ENCODE data around the genes TREM2, NCR2 and PGC.

GRCh38 chr6:41071767-41072180, 382 bp downstream of the OARD1 start:
- PRO-cap = bidirectional peak, plus-strand start at chr6:41071962, minus-strand start at chr6:41071885
- RAMPAGE, long total RNA, 4 experiments = start-site peak on the minus strand in 2 of 4 experiments, at chr6:41071722-41072083 at its widest, 12 to 23 reads per replicate

GRCh38 chr6:41083816-41084399, 11.1 kb downstream of the NFYA start:
- PRO-cap = no peak
- RAMPAGE, long total RNA, 4 experiments = no peak in any of the 4 experiments

- PRO-cap = no peak
- RAMPAGE, long total RNA, 4 experiments = no peak in any of the 4 experiments
These were observed at the start of gene TREM2 for GRCh38 chr6:41162833-41163437. TREM2 (minus strand) TSS chr6:41163116.

DNA sequence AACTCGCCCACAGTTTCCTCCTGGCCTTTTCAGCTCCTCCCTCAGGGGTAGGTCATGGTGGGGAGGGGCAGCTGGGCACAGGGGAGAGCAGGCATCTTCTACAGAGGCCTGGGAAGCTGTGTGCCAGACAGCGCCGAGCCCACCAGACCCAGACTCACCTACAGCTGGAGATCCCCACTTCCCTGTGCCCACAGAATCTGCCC, at the start of gene NCR2:
NCR2 (plus strand) TSS at position 90 of the 203 bp plus-strand sequence.
- PRO-cap = no peak
- RAMPAGE, long total RNA, 4 experiments = no peak in any of the 4 experiments

- PRO-cap = no peak
- RAMPAGE, long total RNA, 4 experiments = no peak in any of the 4 experiments
These were observed 76.4 kb upstream of the FOXP4 start for GRCh38 chr6:41469663-41470337.

DNA sequence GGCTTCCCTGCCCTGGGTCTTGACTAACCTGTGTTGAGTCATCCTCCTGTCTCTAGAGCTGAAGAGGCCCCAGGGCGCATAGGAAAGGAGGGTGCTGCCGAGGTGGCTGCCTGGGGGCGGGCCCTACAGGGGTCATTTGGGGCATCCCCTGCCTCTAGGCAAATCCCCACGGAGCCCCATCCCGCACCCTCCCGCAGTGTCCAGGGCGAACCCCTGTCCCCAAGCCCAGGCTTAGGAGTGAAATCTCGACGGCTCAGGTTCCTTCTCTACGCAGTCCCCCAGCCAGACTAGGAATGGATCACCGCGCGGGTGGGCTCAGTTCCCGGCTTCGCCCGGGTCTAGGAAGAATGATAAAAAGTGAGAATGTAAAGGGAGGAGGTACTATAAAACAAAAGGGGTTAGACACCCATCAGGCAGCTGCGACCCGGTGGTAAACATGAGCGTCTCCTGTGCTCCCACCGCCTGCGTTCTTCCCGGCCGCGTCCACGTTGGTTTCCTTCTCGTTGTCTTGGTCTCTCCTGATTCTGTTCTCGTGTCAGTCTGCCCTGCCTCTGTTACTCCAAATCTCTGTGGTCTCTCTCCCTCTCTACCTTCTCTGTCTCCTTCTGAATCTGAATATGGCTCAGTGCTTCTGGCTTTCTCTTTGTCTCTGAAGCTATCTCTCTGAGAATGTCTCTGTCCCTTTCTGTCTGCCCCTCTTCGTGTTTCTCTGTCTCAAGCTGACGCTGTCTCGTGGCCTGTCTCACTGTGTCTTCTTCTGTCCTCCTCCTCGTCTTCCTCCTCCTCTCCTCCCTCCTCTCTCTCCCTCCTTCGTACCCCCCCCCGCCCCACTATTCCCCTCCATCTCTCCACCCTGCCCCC, 41.7 kb upstream of the FOXP4 start:
- PRO-cap = no peak
- RAMPAGE, long total RNA, 4 experiments = no peak in any of the 4 experiments

- PRO-cap = no peak
- RAMPAGE, long total RNA, 4 experiments = no peak in any of the 4 experiments
These were observed 14.4 kb upstream of the FOXP4 start for GRCh38 chr6:41531669-41532199.

DNA sequence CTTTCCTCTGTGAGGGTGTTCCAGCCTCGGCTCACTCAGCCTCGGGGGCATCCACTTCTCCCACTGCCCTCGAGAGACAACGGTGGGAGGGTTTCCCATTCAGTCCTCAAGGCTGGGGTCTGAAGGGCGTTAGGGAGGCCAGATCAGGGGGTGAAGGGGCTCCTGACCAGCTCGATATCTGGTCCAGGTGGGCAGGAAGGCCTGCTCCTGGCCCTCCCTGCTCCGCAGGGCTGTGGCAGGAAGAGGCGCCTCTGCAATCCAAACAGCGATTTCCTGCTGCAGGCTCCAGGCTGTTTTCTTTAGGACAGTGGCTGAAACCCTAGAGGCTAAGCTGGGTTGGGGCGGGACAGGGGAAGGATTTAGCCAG, 17.5 kb downstream of the MDFI start:
- PRO-cap = no peak
- RAMPAGE, long total RNA, 4 experiments = no peak in any of the 4 experiments

GRCh38 chr6:41698005-41698724, 37.2 kb downstream of the TFEB start:
- PRO-cap = no peak
- RAMPAGE, long total RNA, 4 experiments = no peak in any of the 4 experiments

- PRO-cap = no peak
- RAMPAGE, long total RNA, 4 experiments = no peak in any of the 4 experiments
These were observed at the start of gene PGC for GRCh38 chr6:41746864-41747757. PGC (minus strand) TSS chr6:41747397.

- PRO-cap = no peak
- RAMPAGE, long total RNA, 4 experiments = no peak in any of the 4 experiments
These were observed 11.2 kb upstream of the PGC start for GRCh38 chr6:41758322-41758775.

DNA sequence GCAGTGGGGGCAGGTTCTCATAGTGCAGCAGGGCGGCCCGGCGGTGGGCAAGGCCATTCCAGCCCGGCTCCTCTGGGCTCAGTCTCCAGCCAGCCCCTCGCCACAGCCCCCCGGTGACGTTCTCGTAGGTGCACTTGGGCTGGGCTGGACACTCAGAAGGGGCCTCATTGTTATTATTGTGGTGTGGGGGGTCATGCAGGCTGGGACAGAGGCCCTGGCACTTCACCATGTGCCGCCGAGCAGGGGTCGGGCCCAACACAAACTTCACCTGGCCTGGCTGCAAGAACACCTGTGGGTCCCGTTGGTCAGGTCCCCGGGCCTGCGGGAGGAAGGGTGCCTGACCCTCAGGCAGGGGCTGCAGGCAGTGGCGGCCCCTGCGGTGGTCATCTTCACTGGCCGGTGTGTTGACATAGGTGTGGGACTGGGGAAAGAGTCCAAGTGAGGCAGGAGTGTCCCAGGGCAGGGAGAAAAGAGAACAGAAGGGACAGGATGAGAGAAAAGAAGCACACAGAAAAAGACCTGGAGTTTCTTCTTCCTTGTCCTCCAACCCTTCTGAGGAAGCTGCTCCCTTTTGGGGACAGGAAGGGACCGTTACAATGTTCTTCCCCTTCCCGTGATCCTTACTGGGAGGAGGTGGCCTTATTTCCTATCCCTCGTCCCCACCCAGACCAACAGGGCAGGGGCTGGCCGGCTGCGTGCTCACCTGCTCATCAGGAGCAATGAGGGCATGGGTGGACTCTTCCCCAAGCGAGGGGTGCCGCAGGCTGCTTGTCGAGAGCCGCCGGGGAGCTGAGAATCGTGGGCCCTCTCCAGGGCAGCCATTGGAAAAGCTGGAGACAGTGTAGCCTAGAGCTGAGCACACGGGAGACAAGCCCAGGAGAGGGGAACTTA, 8.3 kb downstream of the FRS3 start:
- PRO-cap = no peak
- RAMPAGE, long total RNA, 4 experiments = no peak in any of the 4 experiments

- PRO-cap = no peak
- RAMPAGE, long total RNA, 4 experiments = no peak in any of the 4 experiments
These were observed 4.4 kb downstream of the CCND3 start for GRCh38 chr6:41937030-41937758.

DNA sequence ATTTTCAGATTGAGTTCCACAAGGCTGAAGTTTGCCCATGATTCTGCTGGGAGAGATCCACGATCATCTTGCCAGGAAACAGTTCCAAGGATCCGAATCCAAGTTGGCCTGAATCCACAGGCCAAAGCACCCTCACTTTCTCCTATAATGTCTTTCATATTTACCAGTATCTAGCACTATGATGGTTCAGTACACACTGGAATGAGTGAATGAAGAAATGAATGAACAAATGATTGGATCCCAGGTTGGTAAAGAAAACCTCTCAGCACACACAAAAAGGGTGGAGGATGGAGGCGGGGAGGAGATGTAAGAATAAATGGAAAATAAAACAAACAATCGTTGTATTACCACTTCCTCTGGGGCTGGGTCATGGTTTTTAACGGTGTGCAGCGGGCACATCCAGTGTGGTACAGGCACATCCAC, 28.2 kb upstream of the TAF8 start:
- PRO-cap = no peak
- RAMPAGE, long total RNA, 4 experiments = no peak in any of the 4 experiments

DNA sequence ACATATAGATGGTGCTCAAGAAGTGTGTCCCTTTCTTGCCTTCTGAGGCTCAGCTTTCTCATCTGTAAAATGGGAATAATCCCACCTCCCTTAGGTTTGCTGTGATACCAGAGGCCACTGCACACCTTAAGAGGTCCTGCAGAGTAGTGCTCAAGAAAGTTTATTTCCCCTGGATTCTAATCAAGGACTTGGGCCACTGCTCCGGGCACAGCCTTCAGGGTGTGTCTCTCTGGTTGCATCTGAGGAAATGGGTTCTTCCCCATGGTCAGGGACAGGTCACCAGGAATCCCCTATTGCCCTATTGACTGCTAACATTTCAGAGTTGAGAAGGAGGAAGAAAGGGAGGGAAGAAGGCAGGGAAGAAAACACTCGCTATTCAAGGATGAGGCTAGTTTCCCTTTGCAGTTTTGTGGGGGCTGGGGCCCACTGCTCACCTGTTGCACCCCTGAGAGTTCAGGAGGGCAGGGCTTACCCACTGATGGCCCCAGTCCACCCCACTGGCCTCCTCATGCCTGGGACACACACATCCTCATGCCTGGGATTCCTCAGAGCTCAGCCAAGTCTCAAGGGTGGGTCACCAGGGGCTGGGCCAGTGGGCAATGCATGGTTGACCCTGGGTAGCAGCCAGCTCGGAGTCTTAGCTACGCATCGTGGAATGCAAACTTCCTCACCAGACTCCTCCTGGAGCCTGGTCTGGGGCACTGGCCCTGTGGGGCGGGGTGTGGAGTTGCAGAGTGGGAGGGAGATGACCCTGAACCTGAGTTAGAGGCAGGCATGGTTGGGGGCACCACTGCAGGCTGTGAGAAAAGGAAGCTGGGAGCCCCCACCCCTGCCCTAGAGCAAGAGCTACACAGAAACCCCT, 21.2 kb downstream of the C6orf132 start:
- PRO-cap = no peak
- RAMPAGE, long total RNA, 4 experiments = no peak in any of the 4 experiments

DNA sequence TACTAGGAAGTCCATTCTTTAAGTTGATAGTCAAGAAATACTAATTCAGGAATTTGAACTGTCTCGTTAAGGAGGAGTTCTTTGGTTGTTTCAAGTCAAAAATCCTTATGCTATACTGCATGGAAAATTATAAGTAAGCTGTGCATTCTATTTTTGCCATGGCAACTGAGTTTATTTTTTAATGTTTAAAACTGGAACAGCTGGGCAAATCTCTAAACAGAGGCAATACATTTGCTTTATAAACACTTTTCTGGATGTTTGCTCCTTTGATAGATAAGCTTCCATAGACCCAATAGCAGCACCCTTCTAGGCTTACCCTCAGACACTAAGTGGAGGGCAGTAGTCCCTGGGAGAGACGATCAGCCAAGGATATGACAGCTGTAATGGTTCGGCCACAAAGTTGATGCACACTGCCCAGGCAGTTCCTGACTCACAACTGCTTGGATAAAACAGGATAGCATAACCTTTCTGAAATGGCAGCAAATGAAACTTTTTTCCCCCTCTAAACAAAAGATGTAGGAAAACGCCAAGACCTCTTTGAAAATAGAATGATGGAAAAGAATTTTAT, 8.5 kb upstream of the MRPS10 start:
- PRO-cap = no peak
- RAMPAGE, long total RNA, 4 experiments = no peak in any of the 4 experiments

- PRO-cap = no peak
- RAMPAGE, long total RNA, 4 experiments = no peak in any of the 4 experiments
These were observed 116.1 kb downstream of the TRERF1 start for GRCh38 chr6:42335543-42336139.

DNA sequence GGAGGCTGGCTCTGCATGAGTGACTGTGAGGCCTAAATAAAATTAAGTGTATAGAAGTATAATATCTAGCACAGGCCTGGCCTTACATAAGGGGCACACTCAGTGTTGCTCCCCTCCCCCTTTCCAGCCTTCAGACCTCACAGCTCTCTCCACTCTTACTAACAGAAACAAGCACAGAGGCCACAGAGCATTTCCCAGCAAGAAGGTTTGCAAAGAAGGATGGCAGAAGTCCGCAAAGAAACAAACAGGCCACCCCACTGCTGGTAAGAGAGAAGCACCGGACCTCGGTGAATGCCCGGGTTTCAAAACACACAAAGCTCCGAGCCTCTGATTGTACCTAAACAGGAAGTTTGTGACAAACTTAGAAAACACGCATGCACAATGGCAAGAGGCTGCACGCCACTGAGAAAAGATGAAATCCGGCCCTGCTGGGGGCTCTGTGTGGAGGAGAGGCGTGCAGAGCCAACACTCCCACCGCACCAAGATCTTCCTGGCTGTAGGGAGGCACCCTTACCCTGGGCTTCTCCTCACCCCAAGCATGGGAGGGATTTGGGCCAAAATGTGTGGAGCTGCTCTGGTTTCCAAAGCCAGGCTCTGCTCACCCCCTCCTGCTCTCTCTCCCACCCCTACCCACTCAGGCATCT, 84.5 kb downstream of the TRERF1 start:
- PRO-cap = no peak
- RAMPAGE, long total RNA, 4 experiments = no peak in any of the 4 experiments

DNA sequence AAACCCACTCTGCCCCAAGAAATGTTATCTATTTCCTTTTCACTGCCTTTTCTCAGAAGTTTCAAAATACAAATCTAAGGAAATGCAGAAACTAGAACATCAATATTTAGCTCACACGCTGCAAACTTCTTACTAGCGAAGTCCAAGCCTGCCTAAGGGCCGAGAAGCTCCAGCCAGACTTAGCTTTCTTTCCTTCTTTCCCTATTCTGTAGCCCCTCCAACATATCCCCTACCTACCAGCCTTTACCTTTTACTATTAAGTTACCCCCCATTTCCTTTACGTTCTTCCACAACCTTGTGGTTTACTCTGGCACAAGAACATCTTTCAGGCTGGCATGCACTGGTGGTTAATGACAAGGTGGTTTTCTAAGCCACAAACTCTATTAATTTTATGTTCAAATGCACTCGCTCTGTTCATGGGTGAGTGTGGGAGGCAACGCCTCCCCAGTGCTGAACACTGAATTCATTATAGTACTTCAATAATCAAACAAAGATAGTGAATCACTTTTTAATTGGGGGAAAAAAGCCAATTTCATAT, 64.5 kb downstream of the TRERF1 start:
- PRO-cap = no peak
- RAMPAGE, long total RNA, 4 experiments = no peak in any of the 4 experiments

- PRO-cap = no peak
- RAMPAGE, long total RNA, 4 experiments = no peak in any of the 4 experiments
These were observed 10.3 kb downstream of the TRERF1 start for GRCh38 chr6:42441457-42441852.

All from gastroesophageal sphincter (tissue), 4 donors.